Gastroesophageal sphincter (tissue), 4 donors: ENCODE measurements around a stretch of chr1.

GRCh38 chr1:231161074-231161461 lies 790 bp upstream of the TRIM67 start:
- PRO-cap, result no peak
- RAMPAGE, long total RNA, 4 experiments, result no peak in any of the 4 experiments

- PRO-cap, result bidirectional peak, plus-strand start at chr1:231395689, minus-strand start at chr1:231395528
- RAMPAGE, long total RNA, 4 experiments, result no peak in any of the 4 experiments
Measured at GRCh38 chr1:231395192-231396183, 26.6 kb downstream of the EGLN1 start.

GRCh38 chr1:232322144-232322777 lies 307.7 kb downstream of the SIPA1L2 start:
- PRO-cap, result no peak
- RAMPAGE, long total RNA, 4 experiments, result no peak in any of the 4 experiments

- PRO-cap, result no peak
- RAMPAGE, long total RNA, 4 experiments, result no peak in any of the 4 experiments
Measured at GRCh38 chr1:232378201-232378651, 251.7 kb downstream of the SIPA1L2 start.

GRCh38 chr1:232492926-232493950 lies 136.7 kb downstream of the SIPA1L2 start:
- PRO-cap, result no peak
- RAMPAGE, long total RNA, 4 experiments, result start-site peak on the minus strand in 1 of 4 experiments, at chr1:232493415-232493637 at its widest, 33 reads per replicate

GRCh38 chr1:232590808-232591386 lies 39.0 kb downstream of the SIPA1L2 start:
- PRO-cap, result no peak
- RAMPAGE, long total RNA, 4 experiments, result no peak in any of the 4 experiments

- PRO-cap, result bidirectional peak, plus-strand start at chr1:232628855, minus-strand start at chr1:232628756
- RAMPAGE, long total RNA, 4 experiments, result no peak in any of the 4 experiments
Measured at GRCh38 chr1:232628635-232628945, 1.3 kb downstream of the SIPA1L2 start.

GRCh38 chr1:232678249-232678755 lies 48.4 kb upstream of the SIPA1L2 start:
- PRO-cap, result no peak
- RAMPAGE, long total RNA, 4 experiments, result no peak in any of the 4 experiments

DNA sequence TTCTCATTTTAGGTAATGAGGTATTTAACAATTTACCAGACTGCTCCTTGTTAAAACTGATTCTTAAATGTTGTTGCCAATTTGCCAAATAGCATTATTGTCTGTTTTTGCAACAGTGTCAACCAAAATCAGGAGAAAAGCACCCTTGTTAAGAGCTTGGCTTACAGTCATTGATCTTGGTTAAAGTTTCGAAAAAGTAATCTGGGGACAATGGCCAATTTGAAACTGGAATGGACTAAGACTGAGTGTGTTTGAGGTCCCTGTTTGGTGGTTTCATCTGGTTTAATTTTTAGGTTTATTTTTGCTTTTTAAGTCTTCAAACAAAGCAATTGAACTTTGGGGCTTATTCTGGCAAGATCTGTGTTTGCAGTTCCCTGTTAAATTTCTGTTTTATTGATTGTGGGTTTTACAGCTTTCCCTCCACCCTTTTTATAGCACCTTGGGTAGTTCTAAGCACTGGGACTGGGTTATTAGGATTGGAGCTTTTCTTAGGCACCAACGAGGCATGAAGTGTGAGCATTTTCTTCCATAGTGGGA lies 40.7 kb upstream of the MAP10 start:
- PRO-cap, result no peak
- RAMPAGE, long total RNA, 4 experiments, result no peak in any of the 4 experiments

- PRO-cap, result no peak
- RAMPAGE, long total RNA, 4 experiments, result no peak in any of the 4 experiments
Measured at GRCh38 chr1:232900895-232901399, 49.5 kb upstream of the NTPCR start.

- PRO-cap, result no peak
- RAMPAGE, long total RNA, 4 experiments, result no peak in any of the 4 experiments
Measured at GRCh38 chr1:232950952-232951228, 479 bp downstream of the NTPCR start.

DNA sequence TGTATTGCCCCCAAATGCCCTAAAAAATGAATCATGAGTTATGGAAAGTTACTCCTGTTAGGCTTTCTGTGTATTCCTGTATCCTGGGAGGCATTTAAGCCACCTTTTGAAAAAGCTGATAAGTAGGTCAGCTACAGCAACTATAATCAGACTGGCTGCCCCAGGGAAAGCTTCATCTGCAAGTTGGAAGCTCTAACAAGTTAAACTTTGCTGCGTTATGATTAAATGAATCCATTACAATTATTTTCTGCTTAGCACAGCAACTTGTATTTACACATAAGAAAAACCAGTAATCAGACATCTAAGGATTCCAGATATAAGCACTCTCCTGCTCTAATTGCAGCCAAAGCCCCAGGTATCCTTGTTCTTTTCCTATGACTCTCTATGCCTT lies 147.7 kb downstream of the NTPCR start:
- PRO-cap, result no peak
- RAMPAGE, long total RNA, 4 experiments, result no peak in any of the 4 experiments

DNA sequence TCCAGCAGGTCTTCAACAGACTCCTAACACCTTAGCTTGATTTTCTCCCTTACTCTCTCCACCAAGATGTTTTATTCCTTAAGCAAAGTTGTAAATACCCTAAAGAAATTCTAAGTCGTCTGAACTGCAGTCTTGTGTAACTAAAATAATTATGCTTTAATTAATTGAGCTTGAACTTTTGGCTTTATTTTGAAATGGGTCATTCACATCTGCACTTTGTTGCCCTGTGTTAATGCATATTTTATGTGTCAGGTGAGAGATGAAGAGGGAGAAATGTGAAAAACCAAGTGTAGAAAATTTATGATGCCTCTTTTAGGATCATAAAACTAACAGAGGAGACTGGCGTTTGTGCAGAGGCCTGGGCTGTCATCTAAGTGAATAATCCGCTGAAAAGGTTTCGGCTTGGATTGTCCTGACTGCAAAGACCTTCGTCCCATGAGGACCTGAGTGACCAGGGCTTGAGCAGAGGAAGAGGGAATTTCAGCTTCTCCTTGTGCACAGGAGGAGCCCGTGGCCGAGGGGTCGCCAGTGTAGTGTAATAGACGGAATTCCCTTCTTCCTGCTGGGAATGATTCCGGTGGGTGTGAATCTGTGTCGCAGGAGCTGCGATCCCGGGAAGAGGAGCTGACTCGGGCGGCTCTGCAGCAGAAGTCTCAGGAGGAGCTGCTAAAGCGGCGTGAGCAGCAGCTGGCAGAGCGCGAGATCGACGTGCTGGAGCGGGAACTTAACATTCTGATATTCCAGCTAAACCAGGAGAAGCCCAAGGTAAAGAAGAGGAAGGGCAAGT lies 34.1 kb downstream of the MAP3K21 start:
- PRO-cap, result no peak
- RAMPAGE, long total RNA, 4 experiments, result no peak in any of the 4 experiments

DNA sequence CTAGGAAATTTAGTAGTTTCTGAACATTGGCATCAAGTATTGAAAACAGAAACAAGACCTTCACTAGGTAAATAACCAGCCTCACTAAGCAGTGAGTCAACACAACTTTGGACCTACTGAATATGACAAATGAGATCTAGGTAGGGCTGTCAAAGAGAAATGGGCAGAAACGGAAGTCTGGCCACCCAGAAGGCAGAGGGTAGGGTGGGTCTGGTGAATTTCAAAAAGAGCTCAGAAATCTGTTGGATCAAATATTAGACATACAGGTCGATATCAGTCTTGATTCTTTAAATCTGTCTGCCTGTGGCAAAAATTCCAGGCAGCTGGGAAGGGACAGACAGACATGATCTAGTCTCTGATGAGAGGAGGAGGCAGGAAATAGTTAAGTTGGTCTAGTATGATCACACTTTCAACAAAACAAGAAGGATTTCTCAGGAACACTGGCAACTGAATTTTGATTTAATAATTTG lies 134.3 kb upstream of the KCNK1 start:
- PRO-cap, result no peak
- RAMPAGE, long total RNA, 4 experiments, result no peak in any of the 4 experiments

- PRO-cap, result no peak
- RAMPAGE, long total RNA, 4 experiments, result no peak in any of the 4 experiments
Measured at GRCh38 chr1:233629012-233630043, 15.4 kb downstream of the KCNK1 start.

DNA sequence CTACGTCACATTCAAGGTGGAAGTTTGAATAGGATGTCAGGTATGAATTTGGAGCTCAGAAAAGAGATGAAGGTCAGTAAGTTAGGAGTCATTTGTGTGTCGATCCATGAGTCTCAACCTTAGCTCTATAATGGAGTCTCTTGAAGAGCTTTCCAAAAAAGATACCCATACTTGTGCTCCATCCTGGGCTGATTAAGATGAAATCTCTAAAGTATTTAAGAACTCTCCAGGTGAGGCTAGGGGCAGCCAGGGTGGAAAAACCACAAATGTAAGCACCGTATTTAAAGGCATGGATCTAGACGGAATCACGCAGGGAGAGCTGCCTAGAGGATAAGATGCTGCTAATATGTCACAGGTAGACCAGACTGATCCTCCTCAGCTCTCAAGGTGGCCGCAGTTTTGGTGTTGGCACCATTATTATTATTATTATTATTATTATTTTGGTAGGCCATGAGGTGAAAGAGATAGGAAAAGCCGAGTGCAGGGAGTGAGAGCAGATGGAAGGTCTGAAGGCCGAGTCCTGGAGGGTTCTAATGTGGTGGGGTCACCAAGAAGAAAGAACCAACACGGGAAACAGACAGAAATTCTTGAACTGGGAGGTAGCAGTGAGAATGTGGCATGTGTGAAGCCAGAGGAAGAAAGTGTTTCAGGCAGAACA lies 32.3 kb downstream of the KCNK1 start:
- PRO-cap, result no peak
- RAMPAGE, long total RNA, 4 experiments, result no peak in any of the 4 experiments

- PRO-cap, result no peak
- RAMPAGE, long total RNA, 4 experiments, result no peak in any of the 4 experiments
Measured at GRCh38 chr1:234371548-234371861, 1.8 kb upstream of the COA6 start.

- PRO-cap, result no peak
- RAMPAGE, long total RNA, 4 experiments, result no peak in any of the 4 experiments
Measured at GRCh38 chr1:234407689-234408309, 34.5 kb downstream of the COA6 start.

DNA sequence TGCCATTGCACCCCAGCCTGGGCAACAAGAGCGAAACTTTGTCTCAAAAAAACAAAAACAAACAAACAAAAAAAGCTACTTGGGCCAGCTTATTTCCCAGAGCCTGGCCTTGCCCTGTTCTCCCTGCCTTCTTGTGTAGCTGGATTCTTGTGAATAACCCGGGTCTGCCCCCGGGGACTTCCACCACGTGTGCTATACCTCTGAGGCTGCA lies 30.4 kb upstream of the TARBP1 start:
- PRO-cap, result no peak
- RAMPAGE, long total RNA, 4 experiments, result no peak in any of the 4 experiments

DNA sequence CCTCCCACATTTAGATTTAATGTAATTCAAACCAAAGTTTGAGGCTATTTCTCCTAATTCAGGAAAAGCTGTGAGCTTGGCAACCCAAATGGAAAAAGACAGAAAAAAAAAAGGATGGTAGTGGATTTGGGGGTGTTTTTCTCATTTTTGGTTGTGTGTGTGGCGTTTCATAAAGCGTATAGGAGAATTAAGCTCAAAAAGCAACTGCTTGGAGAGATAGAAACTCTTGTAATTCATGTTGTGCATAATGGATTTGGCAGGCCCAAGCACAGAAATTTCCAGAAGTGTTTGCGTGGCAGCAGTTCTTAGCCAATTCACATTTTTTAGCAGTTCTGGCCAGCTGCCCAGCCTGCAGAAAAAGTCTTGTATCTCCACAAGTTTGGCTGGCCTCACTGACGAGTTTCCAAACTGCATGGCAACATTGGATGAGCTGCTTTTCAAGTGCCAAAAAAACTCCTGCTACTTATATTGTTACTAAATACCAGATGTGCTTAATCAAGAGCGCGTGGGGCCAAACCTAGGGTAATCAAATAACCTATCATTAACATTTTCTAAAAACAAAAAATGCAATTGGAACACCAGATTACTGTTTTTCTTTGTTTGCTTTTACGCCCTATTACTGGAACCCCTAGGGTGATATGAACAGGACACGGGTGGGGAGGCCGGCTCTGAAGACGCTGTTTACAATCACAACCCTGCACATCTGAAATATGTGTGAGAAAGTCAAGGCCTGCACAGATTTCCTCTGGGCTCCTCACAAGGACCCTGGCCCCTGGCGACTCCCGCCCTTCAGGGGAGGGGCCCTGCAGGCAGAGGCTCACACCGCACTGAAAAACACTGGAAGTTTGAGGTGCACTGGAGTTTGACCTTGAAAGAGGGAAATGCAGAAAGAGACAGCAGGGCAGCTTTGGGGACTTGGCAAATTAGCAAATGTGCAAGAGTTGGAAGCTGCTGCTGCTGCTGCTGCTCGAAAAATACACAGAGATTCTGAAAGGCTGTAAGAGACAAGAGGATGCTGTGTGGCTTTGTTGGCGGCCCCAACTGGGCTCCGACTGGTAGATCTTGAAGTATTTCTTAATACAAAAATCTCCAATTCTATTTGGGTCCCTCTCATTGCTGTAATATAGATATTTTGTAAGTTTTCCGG lies 55.2 kb upstream of the TARBP1 start:
- PRO-cap, result bidirectional peak, plus-strand start at position 392 of the sequence, minus-strand start at position 286 of the sequence; bidirectional peak, plus-strand start at position 981 of the sequence, minus-strand start at position 980 of the sequence
- RAMPAGE, long total RNA, 4 experiments, result no peak in any of the 4 experiments